ENCODE measurements around a stretch of chr13.

GRCh38 chr13:41883430-41884477 is 77.2 kb downstream of the VWA8 start:
- PRO-cap, 3 experiments, result no peak in any of the 3 experiments
- RAMPAGE, long total RNA, result no peak
- RRBS, 2 experiments, result no CpG with 5 or more reads among the region's 3 CpGs

DNA sequence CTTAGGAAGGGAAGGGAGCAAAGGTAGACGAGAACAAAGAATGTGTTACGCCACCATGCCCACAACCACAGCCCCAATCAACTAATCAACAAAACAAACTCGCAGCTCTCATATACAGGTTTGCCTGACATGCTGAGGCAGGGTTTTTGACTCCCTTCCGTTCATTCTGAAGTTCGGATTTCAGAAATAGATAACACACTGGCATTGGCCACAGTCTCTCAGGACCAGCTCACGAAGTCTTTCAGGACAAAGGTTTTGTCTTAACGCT is 13.7 kb upstream of the VWA8 start:
- PRO-cap, 3 experiments, result no peak in any of the 3 experiments
- RAMPAGE, long total RNA, result no peak
- RRBS, 2 experiments, result no CpG with 5 or more reads among the region's 7 CpGs

DNA sequence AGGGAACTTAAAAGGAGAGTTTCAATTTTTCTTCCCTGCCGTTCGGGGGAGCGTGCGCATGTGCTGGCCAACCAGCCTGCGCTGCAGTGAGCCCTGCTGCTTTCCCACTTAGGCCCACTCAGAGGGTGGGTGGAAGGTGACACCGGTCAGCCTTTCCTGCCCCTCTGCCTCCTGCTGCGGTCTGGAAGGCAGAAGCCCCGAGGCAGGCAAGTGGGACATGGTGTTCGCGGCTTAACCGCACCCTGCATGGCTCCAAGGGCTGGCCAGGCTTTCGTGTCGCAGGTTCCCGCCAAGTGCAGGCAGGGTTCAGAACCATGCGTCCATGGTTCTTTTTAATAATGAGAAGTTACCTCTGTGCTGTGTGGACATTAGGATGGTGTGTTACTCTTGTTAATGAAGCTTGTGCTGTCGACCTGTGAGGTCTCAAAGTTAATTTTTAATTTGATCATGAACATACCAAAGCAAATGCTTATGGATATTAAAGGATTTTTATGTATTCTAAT is 971 bp downstream of the DGKH start:
- PRO-cap, 3 experiments, result peak in 3 of 3 experiments; most common plus-strand start position 38 of the sequence (in 2)
- RAMPAGE, long total RNA, result no peak
- RRBS, 2 experiments, result no CpG with 5 or more reads among the region's 16 CpGs

GRCh38 chr13:42377554-42378176 is 105.7 kb downstream of the AKAP11 start:
- PRO-cap, 3 experiments, result no peak in any of the 3 experiments
- RAMPAGE, long total RNA, result no peak
- RRBS, 2 experiments, result no CpG with 5 or more reads among the region's 7 CpGs

GRCh38 chr13:42708185-42708741 is 73.1 kb upstream of the FAM216B start:
- PRO-cap, 3 experiments, result no peak in any of the 3 experiments
- RAMPAGE, long total RNA, result no peak
- RRBS, 2 experiments, result no CpG with 5 or more reads among the region's 4 CpGs

GRCh38 chr13:42981791-42982322 is 10.2 kb downstream of the EPSTI1 start:
- PRO-cap, 3 experiments, result no peak in any of the 3 experiments
- RAMPAGE, long total RNA, result no peak
- RRBS, 2 experiments, result no CpG with 5 or more reads among the region's 1 CpG

DNA sequence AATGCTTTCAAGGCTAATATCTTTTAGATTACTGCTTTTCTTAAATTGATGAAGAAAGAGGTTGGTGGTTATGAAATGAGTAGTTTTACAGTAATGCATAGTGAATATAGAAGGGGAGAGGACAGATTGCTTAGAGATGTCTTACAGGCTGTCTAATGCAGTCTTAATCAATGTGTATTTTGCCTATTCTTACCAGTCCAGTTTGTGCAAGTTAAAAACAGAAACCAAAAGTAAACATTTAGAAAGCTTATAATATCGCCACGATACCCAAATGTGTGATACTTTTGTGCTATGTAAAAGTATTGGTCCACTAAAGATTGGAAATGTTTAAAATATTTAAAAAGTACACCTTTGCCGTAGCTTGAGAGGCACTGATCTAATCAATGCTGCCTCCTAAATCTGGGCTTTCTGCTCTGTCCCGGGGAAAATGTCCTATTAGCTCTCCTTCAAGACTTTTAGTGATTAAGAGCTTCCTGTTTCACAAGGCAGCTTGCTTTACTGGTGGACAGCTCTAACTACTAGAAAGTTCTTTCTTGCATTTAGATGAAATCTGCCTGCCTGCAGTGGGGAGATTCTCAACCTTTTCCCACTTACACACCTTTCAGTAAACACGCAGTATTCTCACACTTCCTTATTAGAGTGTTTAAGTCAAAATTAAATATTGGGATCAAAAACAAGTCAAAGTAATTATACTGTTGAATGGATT is 64.7 kb downstream of the DNAJC15 start:
- PRO-cap, 3 experiments, result no peak in any of the 3 experiments
- RAMPAGE, long total RNA, result no peak
- RRBS, 2 experiments, result no CpG with 5 or more reads among the region's 5 CpGs

DNA sequence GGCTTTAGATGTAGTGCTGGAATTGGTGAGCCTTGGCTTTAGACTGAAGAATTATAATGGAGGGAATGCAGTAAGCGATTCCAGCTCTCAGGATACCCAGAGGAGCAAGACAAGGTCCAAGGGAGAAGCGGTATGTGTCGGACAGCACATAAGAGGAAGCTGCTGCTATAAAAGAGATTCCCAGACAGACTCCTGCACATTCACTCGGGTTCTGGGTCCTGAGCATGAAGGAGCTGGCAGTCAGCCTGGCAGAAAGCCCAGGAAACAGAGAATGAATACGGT is 308.2 kb downstream of the DNAJC15 start:
- PRO-cap, 3 experiments, result no peak in any of the 3 experiments
- RAMPAGE, long total RNA, result no peak
- RRBS, 2 experiments, result no CpG with 5 or more reads among the region's 5 CpGs

DNA sequence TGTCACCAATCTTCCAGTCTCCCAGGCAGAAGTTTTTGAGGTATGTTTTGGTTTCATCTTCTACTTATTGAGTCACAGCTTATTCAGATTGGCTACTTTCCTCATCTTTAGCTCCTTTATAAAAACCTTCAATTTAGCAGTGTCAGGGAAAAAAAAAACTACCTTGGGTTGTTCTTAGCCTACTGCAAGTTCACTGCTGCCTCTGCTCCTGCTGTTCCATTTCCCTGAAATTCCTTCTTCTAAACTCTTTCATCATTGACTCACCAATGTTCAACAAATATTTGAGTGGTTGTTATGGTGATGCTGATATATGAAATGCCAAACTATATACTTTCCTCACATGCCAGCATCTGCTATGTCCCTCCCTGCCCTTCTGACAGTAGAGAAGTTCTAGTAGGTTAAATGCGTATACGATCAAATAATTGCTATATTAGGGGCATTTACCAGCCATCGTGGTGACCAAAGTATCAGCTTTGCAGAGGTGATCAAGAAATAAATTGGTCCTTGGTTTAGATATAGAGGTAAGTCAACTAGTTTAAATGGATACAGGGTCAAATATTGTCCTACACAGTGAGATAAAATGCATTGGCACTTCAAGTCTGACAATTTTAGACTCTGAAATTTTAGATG is 29.1 kb downstream of the LACC1 start:
- PRO-cap, 3 experiments, result no peak in any of the 3 experiments
- RAMPAGE, long total RNA, result no peak
- RRBS, 2 experiments, result no CpG with 5 or more reads among the region's 3 CpGs

- PRO-cap, 3 experiments, result no peak in any of the 3 experiments
- RAMPAGE, long total RNA, result no peak
- RRBS, 2 experiments, result no CpG with 5 or more reads among the region's 5 CpGs
These were observed 56.0 kb downstream of the SMIM2 start for GRCh38 chr13:44104969-44105473.

DNA sequence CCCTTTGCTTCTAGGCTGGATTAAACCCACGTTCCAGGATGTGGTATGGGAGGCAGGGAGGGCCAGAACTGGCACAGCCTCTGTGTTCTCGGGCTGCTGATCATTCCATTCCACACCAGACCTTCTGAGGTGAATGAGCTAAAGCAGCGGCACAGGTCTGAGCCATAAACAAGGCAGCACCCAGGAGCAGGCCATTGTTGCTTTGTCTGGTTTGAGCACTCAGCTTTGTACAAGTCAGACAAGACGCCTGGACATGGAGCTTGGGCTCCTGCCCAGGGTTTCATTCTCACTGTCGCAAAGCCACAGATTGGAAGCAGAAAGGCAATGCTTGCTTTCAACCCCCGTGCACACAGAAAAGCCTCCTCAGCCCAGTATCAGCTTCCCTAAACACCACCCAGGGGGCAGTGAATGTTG is 5.5 kb downstream of the SMIM2 start:
- PRO-cap, 3 experiments, result no peak in any of the 3 experiments
- RAMPAGE, long total RNA, result no peak
- RRBS, 2 experiments, result no CpG with 5 or more reads among the region's 6 CpGs

- PRO-cap, 3 experiments, result no peak in any of the 3 experiments
- RAMPAGE, long total RNA, result no peak
- RRBS, 2 experiments, result 1 to 2% methylated on average over 28 of the region's 54 CpGs
These were observed 391 bp downstream of the TSC22D1 start for GRCh38 chr13:44575579-44576299.

DNA sequence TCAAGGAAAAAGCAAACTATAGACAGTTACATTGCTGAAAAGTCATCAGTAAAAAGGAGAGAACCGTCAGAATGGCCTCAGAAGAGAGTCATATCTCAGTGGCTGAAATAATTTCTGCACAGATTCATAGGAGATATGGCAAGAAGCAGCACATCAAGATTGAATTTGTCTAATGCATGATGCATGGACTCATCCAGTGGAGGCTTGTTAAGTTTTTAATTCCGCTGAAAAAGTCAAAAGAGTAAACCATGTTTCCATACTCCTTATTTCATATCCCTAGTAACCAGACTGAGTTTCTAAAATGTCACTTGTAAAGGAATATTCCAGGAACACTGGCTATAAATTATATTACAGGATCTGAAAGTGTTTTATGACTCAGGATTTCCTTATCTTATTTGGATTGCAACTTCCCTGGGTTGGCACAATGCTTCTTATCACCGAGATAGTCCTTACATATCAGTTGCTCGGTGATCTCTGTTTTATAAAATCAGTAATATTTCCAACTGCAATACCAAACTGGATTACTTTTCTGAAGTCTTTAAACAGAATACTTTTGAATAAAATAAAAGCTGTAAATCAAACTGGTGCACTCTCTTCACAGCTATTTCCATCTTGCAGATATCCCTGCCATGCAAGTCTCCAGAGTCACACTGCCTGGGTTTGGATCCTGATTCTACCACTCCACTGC is 180.2 kb upstream of the TSC22D1 start:
- PRO-cap, 3 experiments, result no peak in any of the 3 experiments
- RAMPAGE, long total RNA, result no peak
- RRBS, 2 experiments, result no CpG with 5 or more reads among the region's 4 CpGs

- PRO-cap, 3 experiments, result peak in 2 of 3 experiments; most common plus-strand start chr13:44854926 (in 1); most common minus-strand start chr13:44854587 (in 1)
- RAMPAGE, long total RNA, result no peak
- RRBS, 2 experiments, result no CpG with 5 or more reads among the region's 8 CpGs
These were observed 134.8 kb downstream of the NUFIP1 start for GRCh38 chr13:44854286-44855028.

GRCh38 chr13:44918299-44918877 is 70.9 kb downstream of the NUFIP1 start:
- PRO-cap, 3 experiments, result peak in 3 of 3 experiments; most common plus-strand start chr13:44918601 (in 2); most common minus-strand start chr13:44918515 (in 3)
- RAMPAGE, long total RNA, result no peak
- RRBS, 2 experiments, result no CpG with 5 or more reads among the region's 23 CpGs

GRCh38 chr13:45042366-45043059 is 53.2 kb downstream of the GPALPP1 start:
- PRO-cap, 3 experiments, result no peak in any of the 3 experiments
- RAMPAGE, long total RNA, result no peak
- RRBS, 2 experiments, result no CpG with 5 or more reads among the region's 6 CpGs

- PRO-cap, 3 experiments, result no peak in any of the 3 experiments
- RAMPAGE, long total RNA, result no peak
- RRBS, 2 experiments, result no CpG with 5 or more reads among the region's 4 CpGs
These were observed 10.2 kb downstream of the GTF2F2 start for GRCh38 chr13:45130499-45130993.

DNA sequence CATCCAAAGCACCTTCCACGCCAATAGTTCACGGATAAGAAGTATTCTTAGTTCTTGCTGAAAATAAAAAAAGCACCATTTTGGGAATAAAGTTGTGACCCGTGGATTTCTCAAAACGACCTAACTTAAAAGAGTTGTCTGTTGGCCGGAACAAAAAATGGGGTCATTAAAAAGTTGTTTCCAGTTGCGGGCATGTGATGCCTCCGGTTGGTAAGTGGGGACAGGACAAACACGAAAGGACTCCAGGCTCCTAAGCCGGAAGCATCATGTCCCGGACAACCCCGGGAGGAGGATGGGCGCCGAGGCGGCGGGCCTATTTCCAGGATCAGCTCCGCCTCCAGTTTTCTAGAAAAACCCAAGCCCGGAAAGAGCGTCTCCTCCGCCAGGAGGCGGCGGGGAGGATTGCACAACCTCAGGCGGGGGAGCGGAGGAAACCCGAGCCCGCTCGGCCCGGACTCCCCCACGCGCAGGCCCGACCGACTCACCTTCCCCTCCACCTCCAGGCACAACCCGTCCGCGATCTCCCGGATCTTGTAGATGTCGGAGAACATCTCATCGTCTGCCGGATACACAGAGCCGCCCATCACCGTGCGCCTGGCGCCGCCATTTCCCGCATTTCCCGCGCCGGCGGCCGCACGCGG is 636 bp downstream of the TPT1 start:
- PRO-cap, 3 experiments, result peak in 3 of 3 experiments; most common plus-strand start position 379 of the sequence (in 1); most common minus-strand start position 242 of the sequence (in 1)
- RAMPAGE, long total RNA, result start-site peak on the minus strand centred at position 523 of the sequence, 64 bp wide, 537 and 390 reads in 2 replicates
- RRBS, 2 experiments, result 1 to 2% methylated on average over 38 to 44 of the region's 51 CpGs

GRCh38 chr13:45361180-45362687 is 20.8 kb upstream of the TPT1 start:
- PRO-cap, 3 experiments, result no peak in any of the 3 experiments
- RAMPAGE, long total RNA, result no peak
- RRBS, 2 experiments, result no CpG with 5 or more reads among the region's 31 CpGs

DNA sequence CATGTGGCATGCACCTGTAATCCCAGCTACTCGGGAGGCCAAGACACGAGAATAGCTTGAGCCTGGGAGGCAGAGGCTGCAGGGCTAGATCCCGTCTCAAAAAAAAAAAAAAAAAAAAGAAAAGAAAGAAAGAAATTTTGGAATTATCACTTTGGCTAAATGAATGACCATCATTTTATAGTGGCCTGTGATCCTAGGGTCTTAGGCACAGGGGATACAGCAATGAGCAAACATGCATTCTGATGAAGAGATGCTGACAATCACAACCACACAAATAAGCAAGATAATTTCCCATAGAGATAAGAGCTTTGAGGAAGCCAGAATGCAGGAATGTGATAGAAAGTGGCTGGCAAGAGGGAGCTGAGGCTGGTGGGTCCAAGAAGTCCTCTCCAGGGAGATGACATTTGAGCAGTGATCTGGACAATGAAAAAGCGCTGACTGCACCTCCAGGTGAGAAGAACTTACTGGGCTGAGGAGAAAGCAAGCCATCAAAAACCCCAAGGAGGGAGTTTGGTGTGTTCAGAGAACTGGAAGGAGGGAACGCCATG is 30.8 kb upstream of the TPT1 start:
- PRO-cap, 3 experiments, result no peak in any of the 3 experiments
- RAMPAGE, long total RNA, result no peak
- RRBS, 2 experiments, result no CpG with 5 or more reads among the region's 5 CpGs